Testis (tissue), 5 donors: ENCODE results near the genes NPLOC4 and P4HB.

GRCh38 chr17:81471482-81472572 is 40.8 kb downstream of the ACTG1 start:
- PRO-cap, 3 experiments, result peak in 3 of 3 experiments; most common plus-strand start chr17:81472290 (in 1); most common minus-strand start chr17:81472159 (in 2)
- RAMPAGE, long total RNA, 2 experiments, result start-site peak on the minus strand in 2 of 2 experiments, at chr17:81472154-81472161 at its widest, 13 to 43 reads per replicate
- RRBS, result 16% methylated on average over 9 of the region's 39 CpGs

DNA sequence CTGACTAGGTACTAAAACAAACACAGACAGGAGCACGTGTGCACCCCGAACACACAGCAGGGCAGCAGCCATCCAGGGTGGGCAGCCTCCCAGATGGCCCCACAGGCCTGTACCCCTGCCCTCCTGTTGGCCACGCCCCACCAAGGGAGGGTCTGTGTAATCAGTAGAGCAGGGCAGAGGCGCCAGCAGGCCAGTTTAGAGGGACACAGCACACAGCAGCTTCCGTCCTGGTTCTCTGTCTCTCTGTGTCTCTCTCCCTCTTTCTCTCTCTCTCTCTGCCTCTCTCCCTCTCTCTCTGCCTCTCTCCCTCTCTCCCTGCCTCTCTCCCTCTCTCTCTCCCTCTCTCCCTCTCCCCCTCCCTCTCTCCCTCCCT is 21.4 kb downstream of the ACTG1 start:
- PRO-cap, 3 experiments, result no peak in any of the 3 experiments
- RAMPAGE, long total RNA, 2 experiments, result no peak in any of the 2 experiments
- RRBS, result no CpG with 5 or more reads among the region's 5 CpGs

DNA sequence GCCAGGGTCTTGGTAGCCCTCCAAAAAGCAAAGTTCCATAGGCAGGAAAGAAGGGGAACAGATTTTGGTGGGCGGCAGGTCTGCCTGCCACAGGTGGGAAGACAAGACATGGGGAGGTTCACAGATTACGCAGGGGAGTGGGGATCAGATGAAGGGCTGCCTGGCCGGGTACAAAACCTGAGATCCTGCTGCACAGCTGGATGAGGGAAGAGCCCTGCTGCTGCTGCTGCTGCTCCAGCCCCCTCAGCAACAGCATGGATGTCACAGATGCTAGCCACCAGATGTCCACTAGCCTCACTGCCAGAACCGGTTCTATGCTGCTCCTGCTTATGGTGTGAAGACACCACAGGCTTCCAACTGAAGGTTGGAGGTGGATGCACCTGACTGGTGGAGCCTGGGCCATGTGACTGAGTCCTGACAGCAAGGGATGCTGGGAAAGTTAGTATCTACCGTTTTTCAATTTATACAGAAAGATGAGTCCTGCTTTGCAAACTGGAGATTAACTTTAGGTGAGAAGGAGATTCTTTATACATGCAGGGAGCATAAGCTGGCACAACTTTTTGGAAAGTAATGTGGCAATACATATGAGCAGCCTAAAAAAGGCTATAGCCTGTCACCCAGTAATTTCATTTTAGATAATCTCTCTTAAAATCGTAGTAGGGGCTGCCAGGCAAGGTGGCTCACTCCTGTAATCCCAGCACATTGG is 17.6 kb downstream of the ACTG1 start:
- PRO-cap, 3 experiments, result no peak in any of the 3 experiments
- RAMPAGE, long total RNA, 2 experiments, result no peak in any of the 2 experiments
- RRBS, result no CpG with 5 or more reads among the region's 6 CpGs

DNA sequence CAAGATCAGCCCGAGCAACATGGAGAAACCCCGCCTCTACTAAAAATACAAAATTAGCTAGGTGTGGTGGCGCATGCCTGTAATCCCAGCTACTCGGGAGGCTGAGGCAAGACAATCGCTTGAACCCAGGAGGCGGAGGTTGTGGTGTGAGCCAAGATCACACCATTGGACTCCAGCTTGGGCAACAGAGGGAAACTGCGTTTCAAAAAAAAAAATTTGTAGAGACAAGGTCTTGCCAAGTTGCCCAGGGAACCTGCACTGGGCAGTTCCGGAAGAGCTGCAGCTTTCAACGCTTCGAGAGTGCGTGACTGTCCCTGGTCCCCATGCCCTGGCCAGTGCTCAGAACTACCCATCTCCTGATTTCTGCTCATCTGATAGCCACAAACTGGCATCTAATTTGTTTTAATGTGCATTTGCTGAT is 4.0 kb downstream of the ACTG1 start:
- PRO-cap, 3 experiments, result no peak in any of the 3 experiments
- RAMPAGE, long total RNA, 2 experiments, result no peak in any of the 2 experiments
- RRBS, result no CpG with 5 or more reads among the region's 11 CpGs

GRCh38 chr17:81511838-81512402 is 679 bp downstream of the ACTG1 start:
- PRO-cap, 3 experiments, result peak in 2 of 3 experiments; most common minus-strand start chr17:81511989 (in 2)
- RAMPAGE, long total RNA, 2 experiments, result no peak in any of the 2 experiments
- RRBS, result 2% methylated on average over 6 of the region's 45 CpGs

GRCh38 chr17:81573608-81574050 is 21.5 kb upstream of the FAAP100 start:
- PRO-cap, 3 experiments, result no peak in any of the 3 experiments
- RAMPAGE, long total RNA, 2 experiments, result no peak in any of the 2 experiments
- RRBS, result no CpG with 5 or more reads among the region's 10 CpGs

- PRO-cap, 3 experiments, result no peak in any of the 3 experiments
- RAMPAGE, long total RNA, 2 experiments, result no peak in any of the 2 experiments
- RRBS, result no CpG with 5 or more reads among the region's 10 CpGs
Measured at GRCh38 chr17:81580307-81580847, 28.2 kb upstream of the FAAP100 start.

- PRO-cap, 3 experiments, result peak in 3 of 3 experiments; most common plus-strand start chr17:81636474 (in 2); most common minus-strand start chr17:81637110 (in 3)
- RAMPAGE, long total RNA, 2 experiments, result start-site peak on the plus strand in 2 of 2 experiments, at chr17:81637178-81637258 at its widest, 10 to 17 reads per replicate
- RRBS, result 2% methylated on average over 29 of the region's 91 CpGs
Measured at GRCh38 chr17:81636327-81637602, at the start of gene NPLOC4. Gene NPLOC4, minus strand, starts transcription at chr17:81637112.

GRCh38 chr17:81690998-81691203 is 7.1 kb downstream of the HGS start:
- PRO-cap, 3 experiments, result no peak in any of the 3 experiments
- RAMPAGE, long total RNA, 2 experiments, result no peak in any of the 2 experiments
- RRBS, result no CpG with 5 or more reads among the region's 3 CpGs

DNA sequence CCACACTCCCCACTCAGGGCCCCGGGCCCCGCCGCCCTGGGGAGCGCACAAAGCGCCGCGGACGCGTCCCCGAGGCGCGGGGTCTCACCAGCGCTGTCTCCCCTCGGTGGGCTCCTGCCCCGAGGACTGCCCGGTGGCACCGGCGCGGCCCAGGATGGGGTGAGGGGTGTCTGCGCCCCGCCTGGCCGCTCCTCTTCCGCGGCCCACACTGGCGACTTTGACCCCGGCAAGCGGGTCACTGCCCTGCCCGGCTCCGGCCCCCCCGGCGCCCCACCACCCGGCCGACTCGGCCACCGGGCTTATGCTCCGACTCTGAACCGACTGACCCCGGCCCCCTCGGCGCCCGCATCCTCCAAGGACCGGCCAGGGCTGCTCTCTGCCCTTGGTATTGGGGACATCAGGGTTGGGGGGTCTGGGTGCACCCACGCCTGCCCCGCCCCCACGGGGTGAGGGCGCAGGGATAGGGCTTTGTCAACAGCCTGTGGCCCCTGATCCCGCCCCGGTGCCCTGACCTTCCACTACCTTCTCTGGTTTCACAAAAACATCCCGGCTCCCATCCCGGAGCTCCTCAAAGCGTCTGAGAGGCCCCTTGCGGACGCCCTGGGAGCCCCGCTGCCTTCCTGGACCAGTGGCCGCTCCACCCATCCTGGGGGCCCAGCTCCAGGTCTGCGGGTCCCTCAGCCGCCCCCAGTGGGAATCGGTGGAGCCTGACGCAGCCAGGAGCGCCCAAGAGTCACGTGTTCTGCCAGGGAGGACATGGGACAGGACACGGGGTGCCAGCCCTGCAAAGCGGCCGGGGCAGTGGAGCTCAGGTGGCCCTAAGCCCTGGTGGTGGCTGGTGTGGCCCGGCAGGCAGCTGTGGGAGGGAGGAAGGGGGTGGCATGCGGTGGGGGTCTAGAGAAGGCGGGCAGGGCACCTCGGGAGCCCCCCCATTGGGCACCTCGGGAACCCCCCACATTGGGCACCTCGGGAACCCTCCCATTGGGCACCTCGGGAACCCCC is 921 bp downstream of the GCGR start:
- PRO-cap, 3 experiments, result no peak in any of the 3 experiments
- RAMPAGE, long total RNA, 2 experiments, result no peak in any of the 2 experiments
- RRBS, result 2% methylated on average over 19 of the region's 71 CpGs

GRCh38 chr17:81842048-81842230 is 7.1 kb upstream of the PPP1R27 start:
- PRO-cap, 3 experiments, result no peak in any of the 3 experiments
- RAMPAGE, long total RNA, 2 experiments, result no peak in any of the 2 experiments
- RRBS, result no CpG with 5 or more reads among the region's 12 CpGs

GRCh38 chr17:81858245-81859033 is 1.9 kb downstream of the P4HB start:
- PRO-cap, 3 experiments, result no peak in any of the 3 experiments
- RAMPAGE, long total RNA, 2 experiments, result no peak in any of the 2 experiments
- RRBS, result no CpG with 5 or more reads among the region's 28 CpGs

- PRO-cap, 3 experiments, result peak in 3 of 3 experiments; most common minus-strand start chr17:81860560 (in 3)
- RAMPAGE, long total RNA, 2 experiments, result start-site peak on the minus strand in 1 of 2 experiments, at chr17:81860493-81860537 at its widest, 385 reads per replicate
- RRBS, result 1% methylated on average over 28 of the region's 72 CpGs
Measured at GRCh38 chr17:81860264-81860776, at the start of gene P4HB. Gene P4HB, minus strand, starts transcription at chr17:81860535.

GRCh38 chr17:82031891-82032441 is 488 bp downstream of the RAC3 start:
- PRO-cap, 3 experiments, result peak in 2 of 3 experiments; most common plus-strand start chr17:82032032 (in 1); most common minus-strand start chr17:82032069 (in 2)
- RAMPAGE, long total RNA, 2 experiments, result no peak in any of the 2 experiments
- RRBS, result 3% methylated on average over 46 of the region's 50 CpGs

GRCh38 chr17:82055255-82056467 is 4.0 kb downstream of the GPS1 start:
- PRO-cap, 3 experiments, result no peak in any of the 3 experiments
- RAMPAGE, long total RNA, 2 experiments, result no peak in any of the 2 experiments
- RRBS, result 91% methylated on average over 8 of the region's 36 CpGs

GRCh38 chr17:82061350-82061773 is 4.2 kb downstream of the DUS1L start:
- PRO-cap, 3 experiments, result no peak in any of the 3 experiments
- RAMPAGE, long total RNA, 2 experiments, result no peak in any of the 2 experiments
- RRBS, result 94% methylated on average over 5 of the region's 15 CpGs

DNA sequence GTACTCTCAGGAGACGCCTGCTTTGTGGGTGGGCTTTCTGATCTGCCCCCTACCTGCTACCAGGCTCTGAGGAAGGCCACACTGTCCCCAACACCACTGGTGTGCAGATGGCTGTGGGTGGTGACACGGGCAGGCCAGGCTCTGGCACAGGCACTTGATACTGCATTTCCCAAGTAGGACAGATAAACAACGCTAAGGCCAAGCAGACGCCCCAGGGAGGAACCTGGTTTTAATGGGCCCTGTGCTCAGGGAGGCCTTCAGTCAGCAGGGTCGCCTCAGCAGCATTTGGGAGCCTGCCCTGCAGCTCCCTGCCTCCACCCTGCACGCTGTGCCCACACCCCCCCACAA is 3.2 kb upstream of the FASN start:
- PRO-cap, 3 experiments, result peak in 1 of 3 experiments; most common plus-strand start position 260 of the sequence (in 1)
- RAMPAGE, long total RNA, 2 experiments, result no peak in any of the 2 experiments
- RRBS, result no CpG with 5 or more reads among the region's 6 CpGs

DNA sequence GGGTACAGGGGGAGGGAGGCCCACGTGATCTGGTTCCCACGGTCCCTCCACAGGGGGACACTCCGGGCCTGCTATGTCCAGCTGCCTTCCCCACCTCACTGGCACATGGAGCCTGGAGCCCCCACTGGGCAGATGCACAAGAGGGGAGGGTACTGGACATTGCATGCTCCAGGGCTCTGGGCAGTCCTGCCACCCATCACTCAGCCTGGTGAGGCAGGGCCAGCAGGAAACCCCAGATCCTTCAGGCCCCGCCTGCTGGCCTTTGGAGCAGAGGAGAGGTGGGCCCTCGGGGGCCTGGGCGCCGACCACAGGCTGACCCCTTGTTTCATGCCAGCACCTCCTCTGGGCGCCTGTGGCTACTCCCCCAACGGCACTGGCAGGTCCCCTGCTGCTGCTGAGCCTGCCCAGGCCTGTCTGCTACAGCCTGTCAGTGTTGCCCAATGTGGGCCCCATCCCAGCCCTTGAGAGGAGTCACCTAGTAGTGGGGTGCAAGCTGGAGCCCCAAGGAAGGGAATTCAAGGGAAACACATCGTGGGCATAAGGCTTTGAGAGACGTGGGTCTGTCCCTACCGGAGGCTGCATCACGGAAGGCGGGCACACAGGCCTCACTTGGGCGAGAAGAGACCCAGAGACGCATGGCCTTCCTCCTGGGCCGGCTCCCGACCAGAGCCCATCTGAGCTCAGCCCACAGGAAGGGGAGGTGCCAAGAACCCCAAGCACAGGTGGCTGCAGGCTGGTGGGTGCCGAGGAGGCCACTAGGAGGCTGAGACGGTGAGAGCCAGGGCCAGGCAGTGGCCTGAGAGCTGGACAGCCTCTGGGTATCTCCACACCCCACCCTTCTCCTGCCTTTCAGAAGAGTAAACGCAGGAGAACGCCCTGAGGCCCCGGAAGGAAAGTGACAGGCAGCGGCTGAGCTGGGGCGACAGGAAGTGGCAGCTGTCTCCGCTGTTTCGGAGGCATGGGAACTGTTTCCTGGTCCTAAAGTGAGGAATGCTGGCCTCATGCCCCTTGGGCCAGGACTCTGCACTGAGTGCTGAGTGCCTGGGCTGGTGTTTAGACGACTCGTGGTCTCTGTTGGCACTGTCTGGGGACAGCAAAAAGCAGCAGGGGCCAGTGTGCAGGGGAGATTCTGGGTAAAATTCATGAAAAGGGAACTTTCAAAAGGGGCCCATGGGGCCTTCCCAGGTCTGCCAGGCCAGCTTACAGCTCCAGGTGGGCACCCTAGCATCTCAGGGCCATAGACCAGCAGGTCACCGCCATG is 8.1 kb upstream of the FASN start:
- PRO-cap, 3 experiments, result peak in 1 of 3 experiments; most common plus-strand start position 758 of the sequence (in 1)
- RAMPAGE, long total RNA, 2 experiments, result no peak in any of the 2 experiments
- RRBS, result 62% methylated on average over 7 of the region's 30 CpGs

DNA sequence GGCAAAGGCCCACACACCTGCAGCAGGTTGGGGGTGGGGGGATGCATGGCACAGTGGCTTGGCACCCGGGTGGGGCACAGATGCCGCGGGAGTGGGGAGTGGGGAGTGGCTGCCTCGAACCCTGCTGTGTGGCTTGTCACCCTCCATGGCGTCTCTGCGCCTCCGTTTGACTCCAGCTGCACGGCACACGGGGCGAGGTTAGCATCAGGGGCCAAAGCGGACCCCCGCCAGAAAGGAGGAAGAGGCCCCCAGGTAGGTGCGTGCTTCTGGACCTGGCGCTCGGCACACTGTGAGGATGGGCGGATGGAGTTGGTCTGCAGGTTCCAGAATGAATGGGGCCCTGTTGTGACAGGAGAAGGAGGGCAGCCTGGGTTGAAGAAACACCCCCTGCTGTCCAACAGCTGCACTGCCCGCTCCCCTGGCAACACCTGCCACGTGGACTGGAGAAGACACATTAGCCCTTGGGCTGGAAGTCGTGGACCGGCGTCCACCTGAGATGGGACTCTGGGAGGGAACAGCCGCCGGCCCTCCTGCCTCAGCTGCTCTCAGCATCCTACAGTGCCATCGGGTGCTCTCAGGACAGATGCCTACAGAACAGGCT is 9.3 kb upstream of the FASN start:
- PRO-cap, 3 experiments, result no peak in any of the 3 experiments
- RAMPAGE, long total RNA, 2 experiments, result no peak in any of the 2 experiments
- RRBS, result no CpG with 5 or more reads among the region's 24 CpGs

GRCh38 chr17:82153942-82154305 is 55.9 kb upstream of the FASN start:
- PRO-cap, 3 experiments, result no peak in any of the 3 experiments
- RAMPAGE, long total RNA, 2 experiments, result no peak in any of the 2 experiments
- RRBS, result no CpG with 5 or more reads among the region's 9 CpGs